Left ventricle myocardium (tissue), 1 donor: Measurements from ENCODE around the genes ANKRD63 and BAHD1.

GRCh38 chr15:39582125-39582864 lies 1.4 kb downstream of the THBS1 start:
- PRO-cap = no peak

DNA sequence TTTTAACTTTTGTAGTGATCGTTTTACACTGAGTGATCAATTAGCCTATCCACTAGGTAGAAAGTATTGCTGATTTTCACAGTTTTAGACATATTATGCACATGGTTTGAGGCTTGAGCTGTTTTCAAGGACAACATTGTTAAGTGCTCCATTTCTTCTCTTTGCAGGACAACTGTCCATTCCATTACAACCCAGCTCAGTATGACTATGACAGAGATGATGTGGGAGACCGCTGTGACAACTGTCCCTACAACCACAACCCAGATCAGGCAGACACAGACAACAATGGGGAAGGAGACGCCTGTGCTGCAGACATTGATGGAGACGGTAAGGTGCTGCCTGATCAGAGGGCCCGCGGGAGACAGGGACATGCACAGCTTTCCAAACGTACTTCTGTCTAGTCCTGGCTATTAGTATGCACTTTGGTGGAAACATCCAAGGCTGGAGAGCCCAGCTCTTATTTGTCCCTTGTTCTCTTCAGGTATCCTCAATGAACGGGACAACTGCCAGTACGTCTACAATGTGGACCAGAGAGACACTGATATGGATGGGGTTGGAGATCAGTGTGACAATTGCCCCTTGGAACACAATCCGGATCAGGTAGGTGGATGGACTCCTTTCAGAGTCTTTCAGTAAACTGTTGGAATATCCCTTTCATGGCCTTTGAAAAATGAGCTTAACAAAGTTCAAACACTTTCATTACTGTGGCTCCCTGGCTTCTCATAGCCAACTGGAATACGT lies 10.3 kb downstream of the THBS1 start:
- PRO-cap = no peak

DNA sequence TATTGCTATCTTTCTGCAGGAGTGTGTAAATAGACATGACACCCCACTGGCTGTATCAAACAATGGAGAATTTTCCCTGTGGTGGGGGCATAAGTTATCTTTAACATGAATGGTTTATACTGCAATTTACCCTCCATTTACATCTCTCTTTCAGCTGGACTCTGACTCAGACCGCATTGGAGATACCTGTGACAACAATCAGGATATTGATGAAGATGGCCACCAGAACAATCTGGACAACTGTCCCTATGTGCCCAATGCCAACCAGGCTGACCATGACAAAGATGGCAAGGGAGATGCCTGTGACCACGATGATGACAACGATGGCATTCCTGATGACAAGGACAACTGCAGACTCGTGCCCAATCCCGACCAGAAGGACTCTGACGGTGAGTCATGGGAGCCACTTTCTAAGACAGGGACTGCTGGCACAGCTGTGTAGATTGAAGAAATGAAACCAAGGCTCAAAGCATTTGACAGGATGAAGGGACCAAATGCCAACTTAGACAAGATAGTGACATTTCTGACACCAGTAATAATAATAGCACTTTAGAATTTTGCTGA lies 11.6 kb downstream of the THBS1 start:
- PRO-cap = no peak

DNA sequence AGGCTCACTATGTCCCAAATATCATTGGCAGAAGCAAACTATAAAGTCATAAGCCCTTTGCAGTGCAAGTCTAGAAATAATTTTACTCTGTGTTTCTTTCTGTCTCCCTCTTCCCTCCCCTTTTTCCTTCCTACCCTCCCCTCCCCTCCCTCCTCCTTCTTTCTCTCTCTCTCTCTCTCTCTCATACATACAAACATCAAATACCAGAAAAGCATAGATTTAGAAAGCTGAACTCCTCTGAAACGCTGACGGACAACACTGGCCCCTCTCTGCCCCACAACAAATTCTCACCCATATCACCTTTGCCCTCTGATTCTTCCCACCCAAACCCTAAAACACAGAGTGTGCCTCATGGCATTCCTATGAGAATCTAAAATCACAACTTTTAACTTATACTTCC lies 18.5 kb downstream of the THBS1 start:
- PRO-cap = no peak

GRCh38 chr15:39621192-39621657 lies 40.3 kb downstream of the THBS1 start:
- PRO-cap = no peak

DNA sequence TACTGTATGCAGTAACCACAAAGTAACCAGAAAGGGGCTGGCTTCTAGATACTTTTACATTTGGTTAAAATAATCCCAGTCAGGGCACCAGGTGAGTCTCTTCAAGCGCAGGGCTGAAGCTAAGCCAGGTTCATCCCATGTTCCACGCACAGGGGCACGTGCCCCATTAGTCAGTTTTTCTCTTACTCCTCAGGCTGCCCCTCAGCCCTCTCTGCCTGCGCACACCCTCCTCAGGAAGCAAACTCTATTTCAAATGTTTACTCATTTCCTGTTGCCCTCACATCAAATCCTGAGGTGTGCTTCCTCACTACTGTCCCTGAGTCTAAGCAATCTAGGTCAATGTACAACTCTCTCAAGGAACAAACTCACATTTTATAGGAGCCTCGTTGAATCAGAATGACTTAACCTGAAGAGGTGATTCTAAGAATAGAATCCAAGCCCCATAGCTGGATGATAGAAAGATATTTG lies 48.5 kb downstream of the THBS1 start:
- PRO-cap = no peak

- PRO-cap = unidirectional peak, plus-strand start at chr15:40038762
These were observed 674 bp downstream of the SRP14 start for GRCh38 chr15:40037970-40039043.

GRCh38 chr15:40097661-40098482 lies 10.8 kb downstream of the BMF start:
- PRO-cap = bidirectional peak, plus-strand start at chr15:40098193, minus-strand start at chr15:40098019

GRCh38 chr15:40249121-40249635 lies 10.3 kb downstream of the PAK6 start:
- PRO-cap = unidirectional peak, plus-strand start at chr15:40249558

DNA sequence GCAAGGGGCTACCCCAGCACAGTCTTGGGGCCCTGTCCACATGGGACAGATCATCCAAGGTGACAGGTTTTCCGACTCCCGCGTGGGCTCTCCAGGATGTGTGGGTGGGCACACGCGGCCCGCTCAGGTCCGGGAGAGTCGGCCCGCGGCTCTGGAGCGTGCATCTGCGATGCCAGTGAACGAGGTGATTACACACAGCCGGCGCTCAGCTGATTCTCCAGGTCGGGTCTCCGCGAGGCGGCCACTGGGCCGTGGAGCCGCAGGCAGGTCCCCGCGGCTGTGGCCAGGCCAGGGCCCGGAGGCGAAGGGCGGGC lies 13.2 kb downstream of the PAK6 start:
- PRO-cap = no peak

GRCh38 chr15:40282507-40283294 lies at the start of gene ANKRD63:
Gene ANKRD63 (minus strand): TSS chr15:40283064.
- PRO-cap = no peak

- PRO-cap = no peak
These were observed 11.1 kb downstream of the PLCB2 start for GRCh38 chr15:40296526-40297193.

GRCh38 chr15:40327382-40327921 lies 4.0 kb downstream of the INAFM2 start:
- PRO-cap = no peak

GRCh38 chr15:40330267-40331366 lies 7.1 kb downstream of the INAFM2 start:
- PRO-cap = bidirectional peak, plus-strand start at chr15:40330559, minus-strand start at chr15:40330497

DNA sequence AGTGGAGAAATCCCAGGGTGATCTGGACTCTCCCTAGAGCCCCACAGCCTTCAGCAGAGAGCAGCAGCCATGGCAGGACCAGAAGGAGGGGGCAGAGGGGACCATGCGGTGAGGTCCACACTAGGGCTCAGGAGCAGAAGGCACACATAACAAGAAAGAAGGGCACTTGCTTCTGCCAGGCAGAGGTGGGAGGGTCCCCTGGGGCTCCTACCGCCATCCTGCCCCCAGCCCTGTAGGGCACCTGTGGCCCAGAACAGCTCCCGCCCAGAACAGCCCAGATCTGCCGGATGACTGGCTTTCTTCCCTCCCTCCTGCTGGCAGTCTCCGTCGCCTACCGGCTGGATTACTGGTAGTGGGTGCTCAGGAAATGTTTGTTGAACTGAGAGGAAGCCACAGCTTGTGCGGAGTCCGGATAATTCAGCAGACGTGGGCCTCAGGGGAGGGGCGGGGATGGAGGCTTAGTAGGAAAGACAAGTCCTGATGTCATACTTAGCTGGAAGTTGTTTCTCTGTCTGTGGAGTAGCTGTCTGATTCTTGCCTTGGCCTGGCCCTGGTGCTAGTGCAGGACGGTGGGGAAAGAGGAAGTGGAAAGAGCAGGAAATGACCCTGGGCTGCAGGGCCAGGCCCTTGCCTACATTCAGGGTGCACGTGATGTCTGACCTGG lies 6.8 kb downstream of the CCDC9B start:
- PRO-cap = bidirectional peak, plus-strand start at position 517 of the sequence, minus-strand start at position 561 of the sequence

DNA sequence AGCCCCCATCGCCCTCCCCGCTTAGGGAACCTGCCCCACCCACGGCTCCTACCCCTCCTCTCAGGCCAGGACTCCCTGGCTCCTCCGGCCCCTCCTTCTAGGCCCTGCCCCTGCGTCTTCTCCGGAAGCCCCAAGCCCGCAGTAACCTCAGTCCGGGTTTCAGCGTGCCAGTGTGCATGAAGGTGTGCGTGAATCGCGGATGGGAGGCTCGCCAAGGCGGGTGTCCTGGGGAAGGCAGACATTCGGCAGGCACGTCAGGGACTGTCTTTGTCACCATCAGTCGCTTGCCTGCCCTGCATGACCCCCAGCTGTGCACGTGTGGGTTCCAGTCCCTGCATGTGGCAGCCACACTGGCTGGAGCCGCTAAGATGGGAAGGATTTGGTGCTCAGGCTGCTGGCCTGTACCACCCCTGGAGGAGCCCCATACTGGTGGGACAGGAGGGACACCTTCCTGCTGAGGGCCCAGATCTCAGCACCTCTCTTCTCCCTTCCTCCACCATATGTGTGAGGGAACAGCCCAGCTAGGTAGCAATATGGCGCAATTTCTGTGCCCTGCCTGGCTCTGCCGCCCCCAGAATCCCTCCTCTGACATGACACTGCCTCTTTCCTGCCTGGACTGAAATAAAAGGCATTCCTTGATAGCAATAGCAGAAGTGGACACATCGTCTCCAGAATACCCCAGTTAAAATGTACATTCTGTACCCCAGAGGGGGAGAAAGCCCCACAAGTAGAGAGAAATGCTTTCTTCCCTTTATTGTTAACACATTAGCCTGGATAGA lies 818 bp downstream of the DISP2 start:
- PRO-cap = no peak

DNA sequence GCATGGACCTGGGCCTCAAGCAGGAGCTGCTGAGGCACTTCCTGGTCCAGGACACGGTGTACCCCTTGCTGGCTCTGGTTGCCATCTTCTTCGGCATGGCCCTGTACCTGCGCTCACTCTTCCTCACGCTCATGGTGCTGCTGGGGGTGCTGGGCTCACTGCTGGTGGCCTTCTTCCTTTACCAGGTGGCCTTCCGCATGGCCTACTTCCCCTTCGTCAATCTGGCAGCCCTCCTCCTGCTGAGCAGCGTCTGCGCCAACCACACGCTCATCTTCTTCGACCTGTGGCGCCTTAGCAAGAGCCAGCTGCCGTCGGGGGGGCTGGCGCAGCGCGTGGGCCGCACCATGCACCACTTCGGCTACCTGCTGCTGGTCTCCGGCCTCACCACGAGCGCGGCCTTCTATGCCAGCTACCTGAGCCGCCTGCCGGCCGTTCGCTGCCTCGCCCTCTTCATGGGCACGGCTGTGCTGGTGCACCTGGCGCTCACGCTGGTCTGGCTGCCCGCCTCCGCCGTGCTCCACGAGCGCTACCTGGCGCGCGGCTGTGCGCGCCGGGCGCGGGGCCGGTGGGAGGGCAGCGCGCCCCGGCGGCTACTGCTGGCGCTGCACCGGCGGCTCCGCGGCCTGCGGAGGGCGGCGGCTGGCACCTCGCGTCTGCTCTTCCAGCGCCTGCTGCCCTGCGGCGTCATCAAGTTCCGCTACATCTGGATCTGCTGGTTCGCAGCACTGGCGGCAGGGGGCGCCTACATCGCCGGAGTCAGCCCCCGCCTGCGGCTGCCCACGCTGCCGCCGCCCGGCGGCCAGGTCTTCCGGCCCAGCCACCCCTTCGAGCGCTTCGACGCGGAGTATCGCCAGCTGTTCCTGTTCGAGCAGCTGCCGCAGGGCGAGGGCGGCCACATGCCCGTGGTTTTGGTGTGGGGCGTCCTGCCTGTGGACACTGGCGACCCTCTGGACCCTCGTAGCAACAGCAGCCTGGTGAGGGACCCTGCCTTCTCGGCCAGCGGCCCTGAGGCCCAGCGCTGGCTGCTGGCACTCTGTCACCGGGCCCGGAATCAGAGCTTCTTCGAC lies 9.8 kb downstream of the DISP2 start:
- PRO-cap = bidirectional peak, plus-strand start at position 744 of the sequence, minus-strand start at position 655 of the sequence

GRCh38 chr15:40406002-40406588 lies 500 bp downstream of the IVD start:
- PRO-cap = no peak

DNA sequence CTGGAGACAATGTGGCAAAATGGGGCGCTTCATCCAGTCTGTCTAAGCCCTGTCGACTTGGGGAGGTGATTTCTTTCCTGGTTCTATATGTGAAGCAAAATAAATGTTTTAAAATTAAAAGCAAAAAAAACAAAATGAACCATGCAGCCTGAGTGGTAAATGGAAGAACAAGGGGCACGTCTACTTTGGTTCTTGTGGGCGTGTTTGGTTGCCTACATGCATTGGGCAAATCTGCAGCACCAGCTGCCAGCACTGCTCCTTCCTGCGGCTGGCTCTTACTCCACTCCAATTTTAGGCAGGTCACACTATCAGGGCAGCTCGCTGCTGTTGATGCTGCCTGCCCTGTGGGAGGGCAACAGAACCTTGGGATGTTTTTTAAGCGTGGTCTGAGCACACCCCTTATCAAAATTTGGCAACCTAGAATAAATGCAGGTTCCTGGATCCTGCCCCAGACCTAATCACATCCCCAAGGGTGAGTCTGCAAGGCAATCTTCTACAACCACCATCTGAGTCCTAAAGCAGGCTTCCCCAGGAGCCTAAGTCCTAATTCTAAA lies 15.7 kb downstream of the IVD start:
- PRO-cap = no peak

DNA sequence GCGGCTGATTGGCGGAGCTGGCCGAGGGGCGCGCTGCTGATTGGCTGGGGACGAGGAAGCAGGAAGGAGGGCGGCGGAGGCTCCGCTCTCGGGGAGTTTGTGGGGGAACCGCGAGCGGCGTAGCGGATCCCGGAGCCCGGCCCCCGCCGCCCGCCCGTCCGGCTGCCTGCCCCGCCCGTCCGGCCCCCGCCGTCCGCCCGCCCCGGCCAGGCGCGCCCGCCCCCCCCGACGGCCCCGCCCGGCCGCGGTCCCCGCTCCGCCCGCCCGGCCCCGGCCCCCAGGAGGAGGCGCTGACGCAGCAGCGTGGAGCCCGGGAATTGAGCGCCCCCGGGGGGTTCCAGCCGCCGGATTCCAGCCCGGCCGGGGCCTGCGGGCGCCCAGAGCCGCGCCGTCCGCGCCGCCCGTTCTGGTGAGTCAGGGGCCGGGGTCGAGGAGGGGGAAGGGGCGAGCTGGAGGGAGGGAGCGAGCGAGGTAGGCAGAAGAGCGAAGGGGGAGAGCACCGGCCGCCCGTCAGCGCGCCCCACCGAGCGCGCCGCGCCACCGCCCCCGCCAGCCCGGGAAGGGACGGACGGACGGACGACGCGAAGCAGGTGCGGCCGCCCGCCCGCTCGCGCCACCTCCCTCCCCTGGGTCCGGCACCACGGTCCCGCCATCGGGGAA lies at the start of gene BAHD1:
TSS of gene BAHD1 (plus strand) at position 94 of the 660 bp plus-strand sequence.
- PRO-cap = bidirectional peak, plus-strand start at position 94 of the sequence, minus-strand start outside the sequence; unidirectional peak, plus-strand start at position 347 of the sequence